Placental pericyte (primary cell): ENCODE measurements around a stretch of chr6.

- CAGE, long polyA plus RNA: no peak
Measured at GRCh38 chr6:151804219-151805269, 2.9 kb upstream of the ESR1 start.

DNA sequence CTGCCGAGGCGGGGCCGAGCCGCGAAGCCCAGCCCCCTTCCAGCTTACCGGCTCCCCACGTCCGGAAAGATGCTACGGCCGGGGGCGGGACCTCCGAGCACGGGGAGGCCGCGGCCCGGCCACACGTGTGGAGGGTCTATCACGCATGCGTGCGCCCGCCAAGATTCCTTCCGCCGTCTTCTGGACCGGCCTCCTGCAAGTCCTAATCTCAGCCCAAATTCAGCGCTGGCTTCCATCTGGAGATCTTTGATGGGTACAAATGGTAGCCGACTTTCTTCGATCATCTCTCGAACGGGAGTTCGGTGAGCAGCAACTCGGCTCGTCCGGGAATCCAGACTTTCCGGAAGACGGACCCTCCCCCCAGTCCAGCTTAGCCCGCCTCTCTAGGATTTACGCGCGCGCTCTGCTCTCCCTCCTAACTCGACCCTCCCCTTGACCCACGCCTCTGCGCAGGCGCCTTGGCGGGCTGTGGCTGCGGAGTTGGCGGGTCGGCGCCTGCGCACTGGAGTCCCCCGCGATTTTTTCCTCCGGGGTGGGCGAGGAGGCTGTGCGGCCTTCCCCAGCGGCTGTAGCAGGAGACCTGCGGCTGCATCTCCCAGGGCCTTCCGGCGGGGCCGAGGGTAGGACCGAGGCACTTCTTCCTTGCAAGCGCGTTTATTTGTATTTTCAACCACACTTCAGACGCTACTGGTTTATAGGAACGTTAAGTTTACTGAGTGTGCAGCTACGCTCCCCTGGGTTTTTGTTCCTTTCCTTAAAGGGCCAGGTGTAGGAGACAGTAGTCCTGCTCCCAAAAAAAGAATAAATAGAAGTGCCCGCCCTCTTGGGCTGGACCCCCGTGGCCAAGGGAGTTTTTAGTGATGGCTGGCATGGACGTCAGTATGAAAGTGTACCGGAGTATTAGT, 597 bp upstream of the FBXO5 start:
- CAGE, long polyA plus RNA: no peak

- CAGE, long polyA plus RNA: no peak
Measured at GRCh38 chr6:153003218-153004010, 905 bp upstream of the MTRF1L start.

GRCh38 chr6:154343591-154344416, 12.8 kb downstream of the IPCEF1 start:
- CAGE, long polyA plus RNA: no peak

GRCh38 chr6:154441848-154442422, 68.5 kb downstream of the CNKSR3 start:
- CAGE, long polyA plus RNA: no peak

- CAGE, long polyA plus RNA: no peak
Measured at GRCh38 chr6:154507247-154507928, 3.1 kb downstream of the CNKSR3 start.

GRCh38 chr6:154797877-154798489, 64.8 kb downstream of the SCAF8 start:
- CAGE, long polyA plus RNA: no peak

- CAGE, long polyA plus RNA: no peak
Measured at GRCh38 chr6:154822507-154823636, 89.7 kb downstream of the SCAF8 start.

DNA sequence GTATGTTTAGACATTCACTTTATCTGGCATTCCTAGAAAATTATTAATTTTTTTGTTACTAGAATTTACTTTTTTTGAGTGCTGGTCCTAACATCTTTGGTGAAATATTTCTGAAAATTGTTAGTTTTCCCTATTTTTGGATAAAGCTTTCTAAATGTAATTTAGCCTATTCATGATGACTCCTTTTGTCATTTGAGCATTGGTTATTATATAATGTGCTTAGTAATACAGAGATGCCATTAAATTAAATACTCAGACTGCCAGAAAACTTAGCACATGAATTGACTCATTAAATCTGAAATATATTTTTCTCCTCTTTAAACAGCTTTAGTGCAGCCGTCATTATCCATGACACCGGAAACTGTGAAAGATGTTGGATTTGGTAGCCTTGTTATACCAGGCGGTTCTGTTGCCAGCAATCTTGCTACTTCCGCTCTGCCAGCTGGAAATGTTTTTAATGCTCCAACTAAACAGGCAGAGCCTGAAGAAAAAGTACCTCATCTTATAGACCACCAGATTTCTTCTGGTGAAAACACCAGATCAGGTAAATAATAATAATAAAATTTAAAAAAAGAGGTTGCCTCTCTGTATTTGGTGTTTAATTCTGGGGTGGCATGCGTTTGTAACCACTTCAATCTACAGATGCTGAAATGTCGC, 97.5 kb downstream of the SCAF8 start:
- CAGE, long polyA plus RNA: no peak

GRCh38 chr6:154843292-154843851, 110.2 kb downstream of the SCAF8 start:
- CAGE, long polyA plus RNA: no peak

GRCh38 chr6:155014517-155015308, 19.6 kb downstream of the TIAM2 start:
- CAGE, long polyA plus RNA: no peak

GRCh38 chr6:155121452-155122416, 126.6 kb downstream of the TIAM2 start:
- CAGE, long polyA plus RNA: no peak

DNA sequence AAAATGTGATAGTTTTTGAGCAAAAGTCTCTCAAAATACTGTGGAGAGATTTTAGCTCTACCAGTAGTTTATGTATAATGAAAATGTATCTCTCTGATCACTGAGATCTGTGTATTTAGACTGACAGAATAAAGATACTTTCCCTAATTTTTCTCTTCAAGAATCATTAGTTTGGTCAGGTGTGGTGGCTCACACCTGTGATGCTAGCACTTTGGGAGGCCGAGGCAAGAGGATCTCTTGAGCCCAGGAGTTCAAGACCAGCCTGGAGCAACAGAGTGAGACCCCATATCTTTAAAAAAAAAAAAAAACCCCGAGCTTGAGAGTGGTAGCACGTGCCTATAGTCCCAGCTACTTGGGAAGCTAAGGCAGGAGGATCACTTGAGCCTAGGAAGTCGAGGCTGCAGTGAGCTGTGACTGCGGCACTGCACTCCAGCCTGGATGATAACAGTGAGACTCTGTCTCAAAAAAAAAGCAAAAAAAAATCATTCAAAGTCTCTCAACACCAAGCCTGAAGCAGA, 133.3 kb downstream of the TIAM2 start:
- CAGE, long polyA plus RNA: no peak

DNA sequence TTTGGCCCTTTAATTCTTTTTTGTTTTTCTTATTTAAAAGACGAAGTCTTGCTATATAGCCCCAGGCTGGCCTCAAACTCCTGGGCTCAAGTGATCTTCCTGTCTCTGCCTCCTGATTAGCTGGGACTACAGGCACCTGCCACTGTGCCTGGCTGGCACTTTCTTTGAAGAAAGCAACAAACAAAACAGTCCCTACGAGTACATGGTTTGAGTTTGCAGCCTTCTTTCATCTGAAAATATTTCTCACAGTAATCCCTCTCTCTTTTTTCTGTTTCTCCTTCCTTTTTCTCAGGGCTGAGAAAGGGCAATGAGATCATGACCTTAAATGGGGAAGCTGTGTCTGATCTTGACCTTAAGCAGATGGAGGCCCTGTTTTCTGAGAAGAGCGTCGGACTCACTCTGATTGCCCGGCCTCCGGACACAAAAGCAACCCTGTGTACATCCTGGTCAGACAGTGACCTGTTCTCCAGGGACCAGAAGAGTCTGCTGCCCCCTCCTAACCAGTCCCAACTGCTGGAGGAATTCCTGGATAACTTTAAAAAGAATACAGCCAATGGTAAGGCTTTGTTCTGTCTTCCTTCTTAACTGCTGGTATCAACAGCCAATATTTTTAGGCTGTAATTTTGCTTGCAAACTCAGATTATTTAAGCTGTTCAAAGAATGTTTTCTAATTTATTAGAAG, 80.7 kb upstream of the CLDN20 start:
- CAGE, long polyA plus RNA: no peak

GRCh38 chr6:155188698-155189570, 74.9 kb upstream of the CLDN20 start:
- CAGE, long polyA plus RNA: no peak

GRCh38 chr6:155694161-155694631, 238.6 kb upstream of the NOX3 start:
- CAGE, long polyA plus RNA: no peak

GRCh38 chr6:155782250-155782578, 326.6 kb upstream of the NOX3 start:
- CAGE, long polyA plus RNA: no peak

DNA sequence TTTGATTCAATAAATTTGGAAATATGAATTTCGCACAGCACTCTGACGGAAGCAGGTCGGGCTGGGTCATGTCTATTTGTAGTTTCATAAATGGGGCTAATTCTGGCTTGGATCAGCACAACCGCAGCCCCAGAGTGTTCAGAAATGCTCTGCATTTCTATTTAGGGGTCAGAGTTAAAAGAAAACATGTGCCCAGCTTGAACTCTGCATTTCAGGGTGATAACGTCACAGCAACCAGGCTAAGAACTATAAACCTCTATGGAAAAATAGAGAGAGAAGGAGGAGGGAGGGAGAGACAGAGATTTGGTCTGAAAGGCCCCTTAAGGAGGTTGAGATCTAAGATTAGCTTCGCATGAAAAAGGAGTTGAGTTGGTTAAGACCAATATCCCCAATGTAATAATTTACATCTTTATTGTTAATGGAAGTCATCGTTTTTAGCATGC, 481.0 kb upstream of the NOX3 start:
- CAGE, long polyA plus RNA: no peak

DNA sequence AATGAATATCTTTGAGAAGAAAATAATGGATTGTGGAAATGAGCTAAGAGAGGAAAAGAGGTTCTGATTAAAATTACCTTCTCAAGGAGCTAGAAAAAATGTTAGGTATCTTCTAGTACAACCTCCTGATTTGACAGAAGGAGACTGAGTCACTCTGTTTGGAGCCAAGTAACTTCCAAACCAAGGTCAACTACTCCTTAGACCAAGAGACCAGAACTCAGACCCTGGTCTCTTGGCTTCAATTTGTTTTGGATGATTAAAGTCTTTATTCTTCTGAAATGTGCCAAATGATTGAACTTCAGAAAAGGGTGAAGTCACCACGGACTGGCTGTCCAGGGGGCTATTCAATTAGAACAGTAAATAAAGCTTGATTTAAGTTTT, 602.2 kb upstream of the ARID1B start:
- CAGE, long polyA plus RNA: no peak

GRCh38 chr6:156557508-156558051, 219.6 kb upstream of the ARID1B start:
- CAGE, long polyA plus RNA: no peak